Epithelial cell of alveolus of lung (primary cell): ENCODE results near the gene TFB1M.

- RAMPAGE, long total RNA = start-site peak on the minus strand at chr6:155314458-155314489, 144 and 231 reads in 2 replicates
- RRBS = 1% methylated on average over 9 of the region's 51 CpGs
These were observed at the start of gene TFB1M for GRCh38 chr6:155314385-155315348. Gene TFB1M (minus strand): TSS chr6:155314484.

DNA sequence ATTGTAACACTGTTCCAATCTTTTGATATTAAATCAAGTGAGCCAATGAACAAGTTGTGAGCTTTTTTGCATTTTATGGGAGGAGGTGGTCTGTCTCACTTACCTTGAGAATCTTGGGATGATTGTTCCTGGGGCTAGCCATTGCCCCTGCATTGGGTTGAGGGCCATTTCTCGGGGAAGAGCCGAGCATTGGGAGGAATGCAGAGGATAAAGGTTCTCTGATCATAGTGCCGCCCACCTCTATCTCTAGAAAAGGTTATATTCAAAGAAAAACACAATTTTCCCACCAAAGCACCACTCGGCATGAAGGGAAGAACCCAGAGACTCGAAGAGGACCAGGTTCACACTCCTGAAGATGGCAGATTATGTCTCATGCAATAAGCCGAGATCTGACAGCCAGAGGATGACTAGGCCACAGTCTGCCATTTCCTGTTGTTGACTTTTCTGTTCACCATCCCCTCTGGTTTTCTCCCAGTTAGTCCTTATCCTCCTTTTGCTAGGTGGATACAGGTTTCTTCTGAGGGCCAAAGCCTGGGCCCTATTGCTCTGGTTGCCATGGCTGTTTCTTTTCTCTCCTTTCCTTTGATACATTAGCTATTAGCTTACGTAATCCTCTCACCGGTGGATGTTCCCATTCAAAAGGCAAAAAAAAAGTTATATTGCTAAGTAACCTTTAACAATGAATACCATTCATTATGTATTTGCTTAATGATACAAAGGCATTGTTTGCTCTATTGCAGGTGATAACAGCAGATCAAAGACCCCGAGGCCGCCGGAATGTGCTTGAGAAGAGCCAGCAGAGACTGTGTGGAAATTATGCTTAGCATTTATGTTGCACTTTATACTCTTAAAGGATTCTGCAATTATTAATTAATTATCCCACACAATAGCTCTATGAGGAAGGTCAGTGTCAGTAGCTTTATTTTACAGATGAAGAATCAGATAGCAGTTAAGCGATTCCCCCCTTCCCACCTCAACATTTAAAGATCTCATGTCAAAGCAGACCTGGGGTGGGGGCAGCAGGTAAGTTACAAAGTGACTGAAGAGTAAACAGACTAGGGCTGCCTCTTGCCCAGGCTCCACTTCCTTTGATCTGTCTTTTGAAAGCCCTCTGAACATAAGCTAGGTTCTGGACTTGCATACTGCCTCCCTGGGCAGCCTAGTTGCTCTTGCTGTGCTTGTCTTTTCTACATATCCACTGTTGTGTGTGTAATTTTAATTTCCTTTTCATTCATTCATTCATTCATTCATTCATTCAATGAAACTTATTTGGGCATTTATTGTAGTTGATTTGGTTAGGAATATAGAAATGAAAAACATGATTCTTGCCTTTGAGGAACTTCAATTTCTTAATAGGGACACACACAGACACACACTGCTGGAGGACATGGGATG lies 14.4 kb upstream of the TFB1M start:
- RAMPAGE, long total RNA = no peak
- RRBS = no CpG with 5 or more reads among the region's 12 CpGs

- RAMPAGE, long total RNA = no peak
- RRBS = no CpG with 5 or more reads among the region's 5 CpGs
These were observed 178.5 kb upstream of the NOX3 start for GRCh38 chr6:155634119-155634463.

- RAMPAGE, long total RNA = no peak
- RRBS = no CpG with 5 or more reads among the region's 8 CpGs
These were observed 507.4 kb upstream of the ARID1B start for GRCh38 chr6:156269698-156270294.

GRCh38 chr6:156686127-156686589 lies 91.0 kb upstream of the ARID1B start:
- RAMPAGE, long total RNA = no peak
- RRBS = no CpG with 5 or more reads among the region's 6 CpGs

DNA sequence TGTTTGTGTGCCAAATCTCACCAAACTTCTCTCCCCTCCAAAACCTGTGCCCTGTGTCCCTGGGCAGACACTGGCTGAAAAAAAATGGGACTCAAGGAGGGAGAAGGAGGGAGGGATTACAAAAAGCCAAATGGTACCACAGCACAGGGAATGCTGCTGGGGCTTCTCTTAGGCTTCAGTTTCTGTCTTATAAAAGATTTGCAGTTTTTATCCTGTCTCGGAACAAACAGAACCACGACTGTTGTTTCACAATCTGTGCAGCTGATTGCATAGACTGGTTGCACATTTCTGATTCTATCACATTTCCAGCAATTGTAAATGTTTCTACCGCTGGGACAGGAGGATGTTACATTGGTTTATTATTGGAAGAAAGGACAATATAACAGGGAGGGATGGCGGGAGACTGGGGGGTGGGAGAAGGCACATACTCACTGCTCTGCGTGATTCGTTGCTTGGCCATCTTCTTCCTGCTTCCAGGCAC lies 73.5 kb upstream of the ARID1B start:
- RAMPAGE, long total RNA = no peak
- RRBS = no CpG with 5 or more reads among the region's 6 CpGs

GRCh38 chr6:156774419-156775032 lies 2.7 kb upstream of the ARID1B start:
- RAMPAGE, long total RNA = no peak
- RRBS = no CpG with 5 or more reads among the region's 6 CpGs

- RAMPAGE, long total RNA = no peak
- RRBS = no CpG with 5 or more reads among the region's 9 CpGs
These were observed 18.7 kb downstream of the ARID1B start for GRCh38 chr6:156795769-156796354.

GRCh38 chr6:156857351-156858347 lies 80.5 kb downstream of the ARID1B start:
- RAMPAGE, long total RNA = no peak
- RRBS = no CpG with 5 or more reads among the region's 5 CpGs

- RAMPAGE, long total RNA = no peak
- RRBS = no CpG with 5 or more reads among the region's 3 CpGs
These were observed 160.2 kb downstream of the ARID1B start for GRCh38 chr6:156937294-156937873.

DNA sequence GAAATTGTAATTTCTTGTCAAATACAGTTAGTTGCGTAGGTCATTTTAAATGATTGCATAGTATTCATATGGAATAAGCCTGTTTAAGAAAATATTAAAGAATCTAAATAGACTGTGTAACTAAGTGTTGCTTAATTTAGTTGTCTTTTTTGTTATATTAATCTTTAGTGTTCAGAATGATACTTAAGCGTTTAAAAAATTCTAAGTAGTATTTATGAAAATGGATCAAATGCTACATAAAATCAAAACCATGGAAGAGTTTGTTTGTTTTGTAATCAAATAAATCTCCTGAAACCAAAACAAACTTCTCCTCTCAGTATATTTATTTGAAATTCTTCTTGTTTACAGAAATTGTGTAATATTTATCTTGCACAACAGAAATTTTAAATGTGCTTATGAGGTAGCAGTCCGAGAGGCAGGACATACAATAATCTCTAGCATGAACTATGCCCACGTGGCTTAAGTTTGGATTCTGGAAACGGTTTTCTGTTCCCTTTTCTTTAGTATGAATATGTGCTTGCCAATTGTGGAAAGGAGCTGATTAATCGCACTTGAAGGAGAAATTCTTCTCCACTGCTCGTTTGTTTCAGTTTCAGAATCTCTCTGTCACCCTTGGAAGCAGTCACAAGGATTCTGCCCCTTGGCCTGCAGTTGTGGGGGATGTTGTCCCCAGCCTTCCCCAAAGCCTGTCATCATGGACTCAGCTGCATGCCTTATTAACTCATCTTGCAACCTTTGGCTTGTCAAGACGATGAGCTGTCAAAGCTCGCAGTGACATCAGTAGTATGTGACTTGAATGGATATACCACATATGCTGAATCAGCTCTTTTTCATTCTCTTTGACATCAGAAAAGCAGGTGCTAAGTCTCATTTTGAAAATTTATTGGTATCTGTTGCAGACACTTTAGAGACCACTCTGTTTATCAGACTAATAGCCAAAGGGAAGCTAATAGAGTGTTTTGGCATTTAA lies 186.5 kb downstream of the ARID1B start:
- RAMPAGE, long total RNA = no peak
- RRBS = no CpG with 5 or more reads among the region's 9 CpGs

- RAMPAGE, long total RNA = no peak
- RRBS = no CpG with 5 or more reads among the region's 2 CpGs
These were observed 203.8 kb downstream of the ARID1B start for GRCh38 chr6:156980857-156981516.

DNA sequence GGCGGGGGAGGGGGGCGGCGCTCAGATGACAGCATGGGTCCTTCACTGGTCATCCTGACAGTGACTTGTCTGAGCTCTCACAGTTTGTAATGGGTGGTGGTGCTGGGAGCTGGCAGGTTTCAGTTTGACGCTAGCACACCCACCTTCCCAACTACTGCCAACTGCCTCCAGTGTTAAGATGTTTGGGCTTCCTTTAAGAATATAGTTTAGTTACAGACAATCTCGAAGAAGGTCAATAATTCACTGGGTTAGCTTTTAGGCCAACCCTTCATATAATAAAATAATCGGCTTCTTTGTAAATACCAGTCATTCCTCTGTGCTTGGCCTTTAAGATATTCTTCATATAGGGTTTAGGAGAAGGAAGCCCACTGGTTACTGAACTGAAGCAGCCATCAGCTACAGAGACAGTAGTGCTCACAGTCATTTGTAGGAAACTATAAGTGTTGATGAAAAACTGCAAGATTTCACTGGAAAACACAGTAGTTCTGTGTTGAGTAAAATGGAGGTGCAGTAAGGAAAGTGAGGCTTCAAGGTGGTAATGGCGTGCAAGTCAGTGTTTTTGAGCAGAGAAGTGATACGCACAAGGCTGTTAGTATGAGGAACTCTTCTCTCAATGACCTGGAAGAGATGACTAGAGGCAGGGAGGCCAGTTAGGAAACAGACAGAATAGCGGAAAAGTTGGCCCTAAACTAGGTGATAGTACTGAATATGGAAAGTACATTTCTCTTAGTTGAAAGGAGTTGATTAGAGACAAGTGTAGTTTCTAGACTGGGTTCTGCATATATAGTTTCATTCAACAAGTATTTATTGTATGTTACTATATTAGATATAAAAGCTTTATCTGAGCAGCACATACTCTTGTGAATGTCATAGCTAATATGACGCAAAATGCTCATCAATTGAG lies 231.8 kb downstream of the ARID1B start:
- RAMPAGE, long total RNA = no peak
- RRBS = no CpG with 5 or more reads among the region's 10 CpGs

DNA sequence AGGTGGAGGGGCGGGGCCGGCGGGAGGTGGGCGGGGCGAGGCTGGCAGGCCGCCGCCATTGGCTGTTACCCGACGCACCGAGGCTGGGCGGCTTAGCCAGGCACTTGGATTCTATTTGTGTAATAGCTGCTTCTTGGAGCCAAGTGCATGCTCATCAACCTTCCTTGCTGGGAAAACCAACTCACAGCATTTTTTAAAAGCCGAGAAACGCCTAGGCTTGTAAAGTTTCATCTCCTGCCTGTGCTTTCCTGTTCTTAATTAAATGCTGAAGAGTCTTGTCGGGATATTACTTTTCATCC lies 244.9 kb downstream of the ARID1B start:
- RAMPAGE, long total RNA = no peak
- RRBS = no CpG with 5 or more reads among the region's 14 CpGs

GRCh38 chr6:157119484-157120264 lies 203.6 kb downstream of the TMEM242 start:
- RAMPAGE, long total RNA = no peak
- RRBS = 100% methylated on average over 1 of the region's 9 CpGs

- RAMPAGE, long total RNA = no peak
- RRBS = no CpG with 5 or more reads among the region's 3 CpGs
These were observed 177.8 kb downstream of the TMEM242 start for GRCh38 chr6:157145651-157145886.

DNA sequence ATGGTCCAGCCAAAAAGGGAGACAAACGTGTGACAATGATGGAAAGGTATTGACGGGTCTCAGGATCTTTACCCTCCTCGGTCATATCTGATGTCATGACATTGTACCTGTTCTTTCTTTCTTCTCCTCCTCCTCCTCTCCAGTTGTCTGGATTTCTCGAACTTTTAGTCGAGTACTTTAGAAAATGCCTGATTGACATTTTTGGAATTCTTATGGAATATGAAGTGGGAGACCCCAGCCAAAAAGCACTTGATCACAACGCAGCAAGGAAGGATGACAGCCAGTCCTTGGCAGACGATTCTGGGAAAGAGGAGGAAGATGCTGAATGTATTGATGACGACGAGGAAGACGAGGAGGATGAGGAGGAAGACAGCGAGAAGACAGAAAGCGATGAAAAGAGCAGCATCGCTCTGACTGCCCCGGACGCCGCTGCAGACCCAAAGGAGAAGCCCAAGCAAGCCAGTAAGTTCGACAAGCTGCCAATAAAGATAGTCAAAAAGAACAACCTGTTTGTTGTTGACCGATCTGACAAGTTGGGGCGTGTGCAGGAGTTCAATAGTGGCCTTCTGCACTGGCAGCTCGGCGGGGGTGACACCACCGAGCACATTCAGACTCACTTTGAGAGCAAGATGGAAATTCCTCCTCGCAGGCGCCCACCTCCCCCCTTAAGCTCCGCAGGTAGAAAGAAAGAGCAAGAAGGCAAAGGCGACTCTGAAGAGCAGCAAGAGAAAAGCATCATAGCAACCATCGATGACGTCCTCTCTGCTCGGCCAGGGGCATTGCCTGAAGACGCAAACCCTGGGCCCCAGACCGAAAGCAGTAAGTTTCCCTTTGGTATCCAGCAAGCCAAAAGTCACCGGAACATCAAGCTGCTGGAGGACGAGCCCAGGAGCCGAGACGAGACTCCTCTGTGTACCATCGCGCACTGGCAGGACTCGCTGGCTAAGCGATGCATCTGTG lies 117.0 kb downstream of the TMEM242 start:
- RAMPAGE, long total RNA = no peak
- RRBS = no CpG with 5 or more reads among the region's 39 CpGs

GRCh38 chr6:157219920-157220119 lies 103.5 kb downstream of the TMEM242 start:
- RAMPAGE, long total RNA = no peak
- RRBS = no CpG with 5 or more reads among the region's 4 CpGs

DNA sequence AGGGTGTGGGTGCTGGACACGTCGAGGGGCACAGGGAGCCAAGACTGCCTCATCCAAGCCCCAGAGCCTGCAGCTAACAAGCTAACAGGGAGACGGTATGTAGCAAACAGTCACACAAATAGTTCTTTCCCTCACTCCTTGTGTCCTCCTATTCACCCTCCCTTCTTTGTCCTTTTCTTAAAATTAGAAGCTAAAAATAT lies 97.6 kb downstream of the TMEM242 start:
- RAMPAGE, long total RNA = no peak
- RRBS = no CpG with 5 or more reads among the region's 3 CpGs

GRCh38 chr6:157253738-157254344 lies 69.5 kb downstream of the TMEM242 start:
- RAMPAGE, long total RNA = no peak
- RRBS = no CpG with 5 or more reads among the region's 7 CpGs